Brain (tissue), 1 donor: ENCODE data around the genes SMARCE1, KRTAP9-1, KRT34, KRT38 and KRT35.

GRCh38 chr17:40547345-40548045 lies 17.8 kb downstream of the CCR7 start:
- RRBS = no CpG with 5 or more reads among the region's 7 CpGs

GRCh38 chr17:40556777-40557488 lies 8.3 kb downstream of the CCR7 start:
- RRBS = no CpG with 5 or more reads among the region's 16 CpGs

GRCh38 chr17:40562423-40563733 lies 2.4 kb downstream of the CCR7 start:
- RRBS = no CpG with 5 or more reads among the region's 21 CpGs

DNA sequence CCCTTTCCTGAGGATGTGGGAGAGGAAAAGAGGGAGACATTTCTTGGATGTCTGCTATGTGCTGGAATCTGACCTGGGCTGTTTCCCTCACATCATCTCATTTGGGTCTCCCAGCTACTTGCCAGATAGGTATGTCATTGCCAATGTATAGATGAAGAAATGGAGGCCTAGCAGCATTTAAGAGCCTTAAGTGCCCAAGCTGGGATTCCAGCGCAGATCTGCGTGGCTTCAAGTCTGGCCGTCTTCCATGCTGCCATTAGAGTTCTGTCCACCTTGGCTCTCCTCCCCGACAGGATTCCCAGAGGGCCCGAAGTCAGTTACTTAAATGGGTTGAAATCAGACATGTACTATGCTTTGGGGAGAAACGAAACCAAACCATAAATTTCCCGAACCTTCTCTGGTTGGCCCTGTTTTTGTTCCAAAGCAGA lies 33.0 kb upstream of the CCR7 start:
- RRBS = no CpG with 5 or more reads among the region's 7 CpGs

DNA sequence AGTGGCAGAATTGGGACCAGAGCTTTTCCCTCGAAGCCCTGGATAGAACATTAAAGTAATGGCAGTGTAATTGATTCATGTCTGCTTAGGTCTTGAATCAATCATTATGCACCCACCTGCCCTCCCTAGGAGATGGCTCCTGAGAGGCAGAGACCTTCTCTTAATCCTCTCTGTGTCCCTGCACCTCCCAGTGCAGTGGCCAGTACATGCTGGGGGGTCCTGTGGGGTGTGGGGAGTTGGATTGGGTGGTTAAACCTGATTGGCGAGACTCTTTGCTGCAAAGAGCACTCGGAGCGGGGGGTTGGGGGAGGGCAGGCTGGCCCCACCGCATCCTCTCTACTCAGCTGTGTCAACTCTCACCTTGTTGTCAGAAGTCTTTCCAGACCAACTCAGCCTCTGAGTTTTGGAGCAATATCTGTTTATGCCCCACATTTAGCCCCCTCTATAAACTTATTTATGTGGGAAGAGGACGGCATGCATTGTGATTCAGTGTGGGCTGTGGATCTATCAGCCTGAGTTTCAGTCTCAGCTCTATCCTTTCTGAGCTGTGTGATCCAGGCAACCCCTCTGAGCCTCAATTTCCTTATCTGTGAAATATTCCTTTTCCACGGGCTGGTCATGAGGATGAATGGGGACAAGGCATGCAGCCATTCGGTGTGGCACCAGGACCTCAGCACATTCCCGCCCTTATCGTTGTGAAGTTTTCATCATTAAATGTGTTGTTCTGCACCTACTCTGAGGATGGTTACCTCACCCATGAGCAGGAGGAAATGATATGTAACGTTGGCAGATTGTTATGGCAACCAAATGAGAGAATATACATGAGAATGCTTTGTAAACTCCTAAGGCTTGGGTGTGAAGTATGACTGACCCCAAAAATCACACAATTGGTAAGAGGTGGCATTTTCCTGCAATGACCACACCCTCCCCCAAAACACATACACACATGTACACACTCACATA lies 39.8 kb downstream of the SMARCE1 start:
- RRBS = no CpG with 5 or more reads among the region's 11 CpGs

- RRBS = no CpG with 5 or more reads among the region's 13 CpGs
Measured at GRCh38 chr17:40630632-40631233, 16.9 kb downstream of the SMARCE1 start.

- RRBS = 1% methylated on average over 21 of the region's 25 CpGs
Measured at GRCh38 chr17:40647692-40647980, at the start of gene SMARCE1. Gene SMARCE1, minus strand, starts transcription at chr17:40647818.

GRCh38 chr17:40956572-40957160 lies 10.1 kb downstream of the KRT39 start:
- RRBS = no CpG with 5 or more reads among the region's 7 CpGs

- RRBS = no CpG with 5 or more reads among the region's 1 CpG
Measured at GRCh38 chr17:41189669-41190042, at the start of gene KRTAP9-1. Gene KRTAP9-1, plus strand, starts transcription at chr17:41189887.

DNA sequence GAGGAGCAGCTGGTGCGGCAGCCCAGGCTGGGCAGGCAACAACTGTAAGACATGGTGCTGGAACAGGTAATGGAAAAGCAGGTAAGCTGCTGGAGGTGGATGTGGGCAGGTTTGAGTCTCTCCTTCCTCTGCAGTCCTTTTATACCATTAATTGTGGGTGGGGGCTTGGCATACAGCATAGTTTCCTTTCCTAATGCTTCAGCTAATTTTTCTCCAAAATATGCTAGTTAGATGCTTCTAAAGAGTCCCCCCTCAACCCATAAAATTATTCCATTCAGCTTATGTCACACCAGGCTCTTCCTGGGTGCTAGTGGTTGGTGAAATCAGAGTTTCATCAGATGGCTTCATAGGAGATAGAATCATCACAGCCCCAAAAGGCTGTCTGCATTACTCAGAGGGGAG lies at the start of gene KRT34:
Gene KRT34, minus strand, starts transcription at position 113 of the 402 bp plus-strand sequence.
- RRBS = no CpG with 5 or more reads among the region's 1 CpG

DNA sequence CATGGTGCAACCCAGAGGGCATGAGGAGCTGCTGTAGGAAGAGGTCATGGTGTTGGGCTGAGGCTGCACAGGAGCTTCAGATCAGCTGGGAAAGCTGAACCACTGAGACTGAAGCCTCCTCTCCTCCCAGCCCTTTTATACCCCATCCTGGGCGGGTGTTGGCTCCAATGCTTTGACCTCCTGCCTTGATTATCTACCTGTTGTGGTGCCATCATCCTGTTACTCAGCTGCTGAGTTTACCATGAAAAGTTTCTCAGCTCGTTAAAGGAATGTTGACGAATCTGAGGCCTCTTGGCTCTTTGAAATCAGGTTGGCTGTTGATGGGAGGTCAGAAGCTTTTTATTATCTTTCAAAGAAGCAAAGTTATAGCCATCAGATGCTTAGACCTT lies at the start of gene KRT38:
Gene KRT38, minus strand, starts transcription at position 110 of the 389 bp plus-strand sequence.
- RRBS = no CpG with 5 or more reads among the region's 3 CpGs

DNA sequence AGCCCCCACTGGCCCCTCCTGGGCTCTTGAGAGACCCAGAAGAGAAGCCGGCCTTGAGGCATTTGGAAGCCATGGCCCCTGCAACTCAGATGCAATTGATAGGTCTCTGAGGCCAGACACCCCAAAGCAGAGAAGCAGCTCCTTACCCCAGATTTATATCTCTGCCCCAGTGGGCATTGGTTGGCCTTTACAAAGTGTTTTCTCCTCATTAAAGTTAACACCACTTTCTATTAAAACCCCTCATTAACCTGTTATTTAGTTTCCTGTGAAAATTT lies at the start of gene KRT35:
Gene KRT35, minus strand, starts transcription at position 127 of the 275 bp plus-strand sequence.
- RRBS = no CpG with 5 or more reads among the region's 1 CpG

- RRBS = 88% methylated on average over 2 of the region's 23 CpGs
Measured at GRCh38 chr17:41502713-41503605, 2.5 kb downstream of the KRT13 start.

- RRBS = no CpG with 5 or more reads among the region's 17 CpGs
Measured at GRCh38 chr17:41516727-41517370, 1.8 kb downstream of the KRT15 start.

DNA sequence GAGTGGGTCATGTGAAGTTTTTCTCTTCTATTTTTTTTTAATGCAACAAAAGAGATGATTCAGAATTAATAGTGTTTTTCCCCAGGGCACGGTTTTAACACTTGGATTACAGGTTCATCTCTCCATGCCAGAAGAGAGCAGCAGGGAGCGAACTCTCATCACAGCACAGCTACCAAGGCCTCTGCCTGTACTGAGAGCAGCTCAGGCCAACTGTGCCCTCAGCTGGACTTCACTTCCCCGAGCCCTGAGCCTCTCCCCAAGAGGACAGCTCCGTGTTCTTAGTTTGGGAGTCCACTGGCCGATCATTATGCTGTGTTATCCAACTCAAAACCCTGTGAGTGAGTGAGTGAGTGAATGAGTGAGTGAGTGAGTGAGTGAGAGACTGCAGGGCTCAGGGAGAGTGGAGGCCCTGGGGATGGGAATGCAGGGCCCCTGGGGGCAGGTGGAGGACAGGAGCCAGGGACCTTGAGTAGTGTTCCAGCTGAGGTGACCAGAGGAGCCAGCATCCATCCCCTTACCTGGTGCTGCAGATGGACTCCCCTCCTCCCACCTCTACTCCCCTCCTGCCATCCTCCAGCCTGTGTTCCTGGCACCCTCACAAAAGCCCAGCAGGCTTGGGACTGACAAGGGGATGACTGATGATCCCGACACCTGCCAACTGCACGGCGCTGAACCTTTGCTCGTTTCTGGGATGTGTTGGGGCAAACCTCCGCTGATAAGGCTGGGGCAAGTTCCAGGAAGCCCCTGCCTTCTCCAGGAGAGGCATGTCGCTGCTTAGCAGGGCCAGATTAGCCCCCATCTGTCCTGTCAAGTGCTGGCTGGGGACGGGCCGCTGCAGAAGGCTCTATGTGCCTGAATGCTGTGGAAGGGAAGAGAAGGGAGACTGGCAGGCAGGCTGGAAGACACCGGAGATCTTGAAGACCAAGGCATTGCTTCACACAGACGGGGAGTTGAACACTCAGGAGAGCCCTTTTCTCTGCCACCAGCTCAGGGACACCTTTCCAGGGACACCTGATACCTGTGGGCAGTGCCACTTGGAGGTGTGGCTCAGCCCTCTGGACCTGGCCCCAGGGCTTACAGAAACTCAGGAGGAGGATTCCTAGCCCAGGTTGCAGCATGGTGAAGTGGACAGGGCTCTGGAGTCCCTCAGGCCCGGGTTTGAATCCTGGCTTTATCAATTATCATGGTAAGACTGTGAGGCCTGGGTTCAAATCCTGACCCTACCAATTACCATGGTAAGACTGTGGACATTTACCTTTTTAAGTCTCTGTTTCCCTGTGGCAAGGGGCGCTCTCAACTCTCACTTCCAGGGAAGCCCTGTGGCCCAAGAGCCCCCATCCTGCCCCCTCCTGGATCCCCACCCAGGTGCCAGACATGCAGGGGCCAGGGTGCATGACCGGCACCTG lies 827 bp upstream of the KRT15 start:
- RRBS = no CpG with 5 or more reads among the region's 18 CpGs

GRCh38 chr17:41615369-41615883 lies 2.9 kb upstream of the KRT16 start:
- RRBS = no CpG with 5 or more reads among the region's 8 CpGs

DNA sequence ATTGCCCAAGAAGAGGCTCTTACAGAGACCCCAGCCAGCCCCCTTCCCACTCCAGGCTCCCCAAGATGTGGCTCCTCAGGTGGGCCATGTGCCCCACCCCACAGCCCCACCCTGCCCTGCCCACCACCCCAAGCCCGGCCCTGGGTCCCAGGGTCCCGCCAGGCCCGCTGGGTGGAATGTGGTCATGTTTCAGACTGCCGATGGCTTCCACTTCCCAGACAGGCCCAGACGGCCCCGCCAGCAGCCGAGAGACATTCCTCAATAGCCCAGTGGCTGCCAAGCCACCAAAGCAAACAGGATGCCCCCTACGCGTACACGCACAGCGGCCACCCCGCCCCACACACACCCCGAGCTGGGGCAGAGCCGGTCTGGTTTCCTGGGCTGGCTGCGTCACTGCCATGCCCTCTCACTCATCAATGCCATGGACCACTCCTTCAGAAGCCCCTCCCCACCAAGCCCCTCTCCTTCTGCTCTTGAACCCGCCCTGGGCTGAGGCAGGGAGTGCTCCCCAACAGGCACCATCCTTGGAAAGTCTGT lies 1.2 kb upstream of the KRT17 start:
- RRBS = no CpG with 5 or more reads among the region's 16 CpGs

- RRBS = 97% methylated on average over 4 of the region's 9 CpGs
Measured at GRCh38 chr17:41656339-41656838, 32.0 kb upstream of the KRT17 start.